HTERT-HM (cell line): ENCODE results near the gene CELSR3.

DNA sequence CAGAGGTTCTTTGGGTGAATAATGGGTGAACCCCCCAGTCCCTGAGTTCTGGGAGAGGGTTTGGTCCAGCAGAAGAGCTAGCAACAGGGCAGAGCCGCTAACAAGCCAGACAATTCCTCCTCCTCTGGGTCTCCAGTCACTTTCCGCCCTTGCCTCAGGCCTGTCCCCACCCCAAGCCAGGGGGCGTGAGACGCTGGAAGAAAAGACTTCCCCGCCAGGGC is 650 bp downstream of the LRRC2 start:
- RRBS, result no CpG with 5 or more reads among the region's 5 CpGs

- RRBS, result no CpG with 5 or more reads among the region's 8 CpGs
Observed at GRCh38 chr3:46663740-46664447, 29.6 kb downstream of the ALS2CL start.

DNA sequence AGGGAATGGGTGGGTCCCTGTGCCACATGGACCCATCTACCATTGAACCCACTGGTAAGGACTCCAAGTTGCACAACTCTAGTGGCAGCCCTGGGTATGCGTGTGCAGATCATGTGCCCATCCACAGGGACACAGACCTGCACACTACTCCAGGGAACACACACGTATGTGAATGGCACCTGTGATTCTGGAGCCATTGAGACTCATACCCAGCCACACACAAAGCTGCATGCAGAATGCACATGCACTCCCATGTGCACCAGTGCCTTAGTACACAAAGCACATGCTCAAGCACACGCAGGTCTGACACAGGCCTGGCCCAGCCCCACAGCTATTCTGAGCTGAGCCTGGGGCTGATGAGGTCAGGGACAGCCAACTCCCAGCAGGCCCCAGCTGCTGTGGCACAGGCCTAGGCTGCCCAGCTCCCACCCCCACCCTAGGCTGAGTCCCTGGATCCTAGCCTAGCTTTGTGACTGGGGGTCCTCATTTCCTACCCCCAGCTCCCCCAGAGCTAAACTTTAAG is 2.7 kb upstream of the ALS2CL start:
- RRBS, result no CpG with 5 or more reads among the region's 3 CpGs

DNA sequence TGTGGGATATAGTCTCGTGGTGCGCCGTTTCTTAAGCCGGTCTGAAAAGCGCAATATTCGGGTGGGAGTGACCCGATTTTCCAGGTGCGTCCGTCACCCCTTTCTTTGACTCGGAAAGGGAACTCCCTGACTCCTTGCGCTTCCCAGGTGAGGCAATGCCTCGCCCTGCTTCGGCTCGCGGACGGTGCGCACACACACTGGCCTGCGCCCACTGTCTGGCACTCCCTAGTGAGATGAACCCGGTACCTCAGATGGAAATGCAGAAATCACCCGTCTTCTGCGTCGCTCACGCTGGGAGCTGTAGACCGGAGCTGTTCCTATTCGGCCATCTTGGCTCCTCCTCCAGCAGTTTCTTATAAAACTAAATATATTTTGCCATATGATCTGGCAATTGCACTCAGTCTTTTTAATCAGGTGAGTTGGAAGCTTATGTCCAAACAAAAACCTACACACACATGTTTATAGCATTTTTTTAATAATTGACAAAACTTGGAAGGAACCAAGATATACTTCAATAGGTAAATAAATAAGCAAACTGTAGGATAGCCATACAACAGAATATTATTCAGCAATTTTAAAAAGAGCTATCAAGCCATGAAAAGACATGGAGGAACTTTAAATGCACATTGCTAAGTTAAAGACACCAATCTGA is 71.3 kb upstream of the PRSS50 start:
- RRBS, result no CpG with 5 or more reads among the region's 25 CpGs

DNA sequence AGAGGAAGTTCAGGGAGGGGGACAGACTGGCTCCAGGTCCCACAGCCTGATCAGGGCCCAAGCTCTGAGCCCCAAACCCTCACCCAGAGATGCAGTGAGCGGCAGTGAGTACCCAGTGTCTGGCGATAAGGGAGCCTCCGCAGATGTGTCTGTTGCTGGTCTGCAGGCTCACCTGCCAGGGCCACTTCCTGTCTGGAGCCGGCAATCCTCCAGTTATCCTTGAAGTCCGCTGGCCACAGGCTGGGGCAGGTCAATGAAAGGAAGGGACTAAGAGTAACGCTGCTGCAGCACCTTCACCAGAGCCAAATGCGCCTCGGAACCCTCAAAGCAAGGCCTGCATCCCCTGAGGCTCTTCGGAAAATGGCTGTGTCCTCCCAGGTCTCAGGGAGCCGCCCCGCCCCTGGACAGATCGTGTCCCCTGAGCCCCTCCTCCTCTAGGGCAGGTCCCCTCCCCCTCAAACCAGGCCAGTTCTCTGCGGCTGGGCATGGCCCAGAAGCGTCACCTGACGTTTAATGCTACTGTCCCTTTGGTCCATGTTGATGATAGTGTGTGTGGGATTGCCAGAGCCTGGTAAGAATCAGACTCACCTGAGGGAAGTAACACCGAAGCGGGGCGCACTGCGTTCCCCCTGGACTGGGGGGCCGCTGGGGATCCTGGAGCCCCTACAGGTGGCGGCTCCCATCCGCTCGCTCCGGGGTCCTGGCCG is 51.5 kb downstream of the MYL3 start:
- RRBS, result 16% methylated on average over 2 of the region's 25 CpGs

GRCh38 chr3:46964987-46965599 is 11.5 kb downstream of the CCDC12 start:
- RRBS, result no CpG with 5 or more reads among the region's 7 CpGs

DNA sequence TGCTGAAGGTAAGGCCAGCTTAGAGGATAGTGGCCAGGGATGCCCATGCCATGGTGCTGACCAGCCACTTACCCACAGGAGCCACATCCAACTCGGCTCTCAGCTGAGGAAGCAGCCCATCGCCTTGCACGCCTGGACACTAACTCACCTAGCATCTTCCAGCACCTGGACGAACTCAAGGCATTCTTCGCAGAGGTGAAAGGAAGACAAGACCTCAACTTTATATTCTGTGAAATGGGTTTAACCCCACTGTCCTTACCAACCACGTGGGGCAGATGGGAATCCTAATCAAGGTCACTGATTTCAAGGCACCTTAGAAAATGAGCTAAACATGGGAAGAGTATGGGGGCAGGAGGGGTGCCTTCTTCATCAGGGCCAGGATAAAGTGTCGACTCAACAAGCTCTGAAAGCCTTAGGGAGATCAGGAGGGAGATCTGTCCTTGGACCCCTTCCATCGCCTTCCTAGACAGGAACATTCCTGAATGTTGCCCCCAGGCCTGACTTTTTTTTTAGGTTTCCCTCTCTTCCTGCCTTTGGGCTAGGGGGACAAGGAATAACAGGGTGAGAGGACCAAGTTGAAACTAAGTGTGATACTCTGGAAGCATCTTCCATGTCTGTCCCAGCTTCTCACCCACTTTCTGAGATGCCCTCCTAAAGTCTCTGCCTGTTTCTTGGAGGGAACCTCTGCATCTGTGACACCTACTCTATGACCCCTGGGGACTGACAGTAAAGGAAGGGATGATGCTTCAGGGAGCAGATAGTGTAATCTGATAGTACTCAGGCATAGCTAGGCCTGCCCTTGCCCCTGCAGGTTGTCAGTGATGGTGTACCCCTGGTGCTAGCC is 27.0 kb downstream of the NBEAL2 start:
- RRBS, result no CpG with 5 or more reads among the region's 8 CpGs

- RRBS, result no CpG with 5 or more reads among the region's 5 CpGs
Observed at GRCh38 chr3:47097886-47098263, 66.0 kb downstream of the SETD2 start.

GRCh38 chr3:47121180-47122477 is 42.3 kb downstream of the SETD2 start:
- RRBS, result no CpG with 5 or more reads among the region's 9 CpGs

GRCh38 chr3:47141143-47141568 is 22.8 kb downstream of the SETD2 start:
- RRBS, result no CpG with 5 or more reads among the region's 1 CpG

- RRBS, result no CpG with 5 or more reads among the region's 7 CpGs
Observed at GRCh38 chr3:47443592-47444173, 32.1 kb downstream of the SCAP start.

GRCh38 chr3:47638558-47638951 is 59.9 kb upstream of the CSPG5 start:
- RRBS, result no CpG with 5 or more reads among the region's 2 CpGs

GRCh38 chr3:47706280-47706762 is 75.4 kb downstream of the SMARCC1 start:
- RRBS, result no CpG with 5 or more reads among the region's 8 CpGs

- RRBS, result no CpG with 5 or more reads among the region's 4 CpGs
Observed at GRCh38 chr3:47827220-47827671, 24.3 kb downstream of the DHX30 start.

DNA sequence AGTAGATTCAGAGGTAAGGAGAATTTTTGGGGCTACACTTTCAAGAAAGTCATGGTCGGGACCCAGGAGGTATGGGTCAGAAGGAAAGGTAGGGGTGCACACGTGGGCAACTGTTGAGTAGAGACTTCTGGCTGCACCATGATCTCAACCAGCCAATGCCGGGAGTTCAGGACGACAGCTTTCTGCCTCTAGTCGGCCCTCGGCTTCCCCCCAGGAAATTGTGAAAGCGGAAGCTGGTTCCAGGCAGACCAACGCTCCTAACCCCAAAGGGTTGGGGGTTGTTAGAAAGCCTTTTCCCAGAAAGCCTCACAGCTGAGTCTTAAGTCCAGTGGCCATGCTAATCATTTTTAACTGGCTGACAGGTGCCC is 1.8 kb upstream of the SPINK8 start:
- RRBS, result no CpG with 5 or more reads among the region's 8 CpGs

- RRBS, result no CpG with 5 or more reads among the region's 1 CpG
Observed at GRCh38 chr3:48356314-48356932, 15.6 kb upstream of the FBXW12 start.

DNA sequence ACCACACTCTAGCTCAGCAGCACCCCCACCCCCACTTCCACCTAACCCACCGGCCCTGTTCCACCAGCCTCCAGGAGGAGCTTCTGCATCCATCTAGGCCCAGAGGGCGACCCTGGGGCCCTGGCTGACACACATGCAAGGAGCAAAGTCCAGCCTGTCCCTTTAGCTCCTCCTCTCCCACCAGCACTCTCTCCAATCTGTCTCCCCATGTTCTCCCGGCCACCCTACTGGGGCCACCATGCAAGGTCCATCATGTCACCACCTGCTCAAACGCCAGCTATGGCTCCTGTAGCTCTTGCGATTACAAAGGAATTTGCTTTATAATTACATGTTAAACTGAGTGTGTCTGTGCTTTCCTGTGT is 7.3 kb downstream of the TREX1 start:
- RRBS, result 0% methylated on average over 1 of the region's 5 CpGs

DNA sequence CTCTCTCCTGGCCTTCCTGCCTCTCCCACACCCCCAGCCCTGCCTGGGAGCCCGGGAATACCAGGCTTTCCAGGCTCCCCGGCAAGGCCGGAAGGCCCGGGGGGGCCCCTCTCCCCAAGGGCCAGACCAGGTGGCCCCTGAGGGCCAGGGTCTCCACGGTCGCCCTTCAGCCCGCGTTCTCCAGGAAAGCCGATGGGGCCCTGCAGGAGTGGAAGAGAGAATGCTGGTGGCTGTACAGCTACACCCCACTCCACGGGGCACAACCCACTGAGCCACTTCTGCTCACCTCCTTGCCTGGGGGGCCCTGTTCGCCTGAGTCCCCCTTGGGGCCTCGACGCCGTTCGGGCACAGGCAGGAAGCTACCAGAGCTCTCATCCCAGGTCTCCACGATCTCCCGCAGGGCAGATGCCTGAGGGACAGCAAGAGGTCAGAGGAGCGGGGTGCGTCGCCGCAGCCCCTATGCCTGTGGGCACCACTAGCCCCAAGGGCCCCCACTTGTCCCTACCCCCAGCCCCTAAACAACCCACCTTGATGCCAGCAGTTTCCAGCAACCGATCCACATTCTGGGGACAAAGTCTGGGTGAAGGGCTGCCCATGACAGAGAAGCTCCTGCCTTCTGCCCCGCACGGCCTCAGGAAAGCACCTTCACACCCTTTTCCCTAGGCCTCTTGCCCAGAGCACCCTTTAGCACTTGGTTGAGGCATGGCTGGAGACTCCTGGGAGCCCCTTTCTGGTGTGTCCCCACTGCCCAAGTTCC is 11.9 kb upstream of the UCN2 start:
- RRBS, result no CpG with 5 or more reads among the region's 24 CpGs

- RRBS, result 5% methylated on average over 22 of the region's 74 CpGs
Observed at GRCh38 chr3:48662537-48663466, at the start of gene CELSR3. Gene CELSR3 (minus strand): TSS chr3:48662886.

DNA sequence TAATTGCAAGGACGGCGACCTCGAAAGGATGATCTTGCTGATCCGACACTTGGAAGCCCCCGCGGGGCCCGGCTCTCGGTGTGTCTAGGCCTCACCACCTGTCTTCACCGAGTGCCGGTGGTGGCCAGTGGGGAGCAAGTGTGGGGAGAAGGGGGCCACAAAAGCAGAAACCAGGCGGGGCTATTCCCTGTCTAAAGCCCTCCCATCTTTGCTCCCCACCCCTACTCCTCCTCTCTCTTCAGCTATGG is 456 bp upstream of the NCKIPSD start:
- RRBS, result no CpG with 5 or more reads among the region's 11 CpGs